Epithelial cell of esophagus (primary cell): ENCODE measurements around the genes CRABP1 and CHRNA5.

DNA sequence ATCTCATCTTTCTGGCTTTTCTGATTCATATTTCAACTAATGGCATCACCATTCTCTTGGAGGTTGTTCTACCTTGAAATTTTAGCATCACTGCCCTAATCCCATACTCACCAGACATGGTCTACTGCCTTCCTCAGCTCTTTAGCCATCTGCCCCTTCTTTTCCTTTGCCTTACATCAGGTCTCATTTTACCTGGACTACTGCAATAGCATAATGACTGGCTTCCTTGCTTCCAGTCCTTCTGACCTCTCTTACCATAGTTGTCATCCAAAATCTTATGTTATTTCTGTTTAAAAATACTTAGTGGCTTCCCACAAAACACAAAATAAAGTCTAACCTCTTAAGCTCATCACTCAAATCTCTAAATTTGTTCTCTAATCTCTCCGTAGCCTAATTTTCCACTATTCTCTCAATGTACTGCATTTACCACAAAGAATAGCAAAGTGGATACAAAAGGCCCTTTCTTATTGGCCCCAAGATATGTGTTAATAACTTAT lies 53.6 kb upstream of the TSPAN3 start:
- RRBS: no CpG with 5 or more reads among the region's 1 CpG

DNA sequence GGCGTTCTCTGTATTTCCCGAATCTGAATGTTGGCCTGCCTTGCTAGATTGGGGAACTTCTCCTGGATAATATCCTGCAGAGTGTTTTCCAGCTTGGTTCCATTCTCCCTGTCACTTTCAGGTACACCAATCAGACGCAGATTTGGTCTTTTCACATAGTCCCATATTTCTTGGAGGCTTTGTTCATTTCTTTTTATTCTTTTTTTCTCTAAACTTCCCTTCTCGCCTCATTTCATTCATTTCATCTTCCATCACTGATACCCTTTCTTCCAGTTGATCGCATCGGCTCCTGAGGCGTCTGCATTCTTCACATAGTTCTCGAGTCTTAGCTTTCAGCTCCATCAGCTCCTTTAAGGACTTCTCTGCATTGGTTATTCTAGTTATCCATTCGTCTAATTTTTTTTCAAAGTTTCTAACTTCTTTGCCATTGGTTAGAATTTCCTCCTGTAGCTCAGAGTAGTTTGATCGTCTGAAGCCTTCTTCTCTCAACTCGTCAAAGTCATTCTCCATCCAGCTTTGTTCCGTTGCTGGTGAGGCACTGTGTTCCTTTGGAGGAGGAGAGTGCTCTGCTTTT lies 84.2 kb upstream of the TSPAN3 start:
- RRBS: no CpG with 5 or more reads among the region's 12 CpGs

DNA sequence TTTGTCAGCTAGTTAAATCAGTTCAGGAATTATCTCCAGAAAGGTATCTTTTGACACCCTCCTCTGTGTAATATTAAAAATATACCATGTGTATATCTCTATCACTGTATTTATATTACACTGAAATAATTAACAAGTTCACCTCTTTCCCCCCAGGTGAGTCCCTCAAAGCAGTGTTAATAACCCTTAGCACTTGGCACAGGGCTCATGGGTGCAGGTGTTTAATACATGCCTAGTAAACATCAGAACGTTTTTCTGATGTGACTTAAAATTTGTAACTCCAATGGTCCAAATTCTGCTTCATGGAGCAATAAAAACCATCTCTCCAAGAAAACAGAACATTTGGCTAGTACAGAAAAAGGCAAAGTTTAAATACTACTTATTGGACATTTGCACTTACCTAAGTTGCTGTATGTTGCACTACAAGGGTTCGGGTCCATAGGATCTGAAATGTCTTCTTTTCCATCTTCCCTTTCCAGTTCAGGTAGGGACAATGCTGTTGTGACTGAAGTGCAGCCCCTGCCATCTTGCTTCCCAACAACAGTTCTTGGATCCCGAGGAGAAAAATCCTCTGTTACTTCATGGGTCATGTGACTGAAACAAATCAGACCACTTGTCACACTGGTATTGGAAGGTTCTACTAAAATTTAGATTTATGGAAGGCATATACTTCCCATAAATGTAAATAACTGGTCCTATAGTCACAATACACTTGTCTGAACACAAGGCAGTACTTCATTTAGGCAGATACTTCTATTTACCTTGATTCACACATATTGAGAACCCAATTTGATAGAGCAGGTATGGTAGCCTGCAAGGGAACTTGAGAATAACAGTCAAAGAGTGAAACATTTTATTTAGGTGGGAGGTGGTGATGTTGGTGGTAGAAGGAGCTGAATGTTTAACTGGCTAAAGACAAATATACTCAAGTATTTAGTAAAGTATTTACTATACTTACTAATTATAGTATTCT lies 87.5 kb upstream of the TSPAN3 start:
- RRBS: no CpG with 5 or more reads among the region's 3 CpGs

DNA sequence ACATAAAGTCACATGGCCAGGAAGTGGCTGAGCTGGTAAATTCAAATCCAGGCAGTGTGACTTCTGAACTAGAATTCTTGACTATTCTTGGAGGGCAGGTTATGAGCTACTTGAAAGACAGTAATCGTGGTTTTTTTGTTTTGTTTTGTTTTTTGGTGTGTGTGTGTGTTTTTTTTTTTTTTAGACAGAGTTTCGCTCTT lies 10.1 kb downstream of the PEAK1 start:
- RRBS: no CpG with 5 or more reads among the region's 2 CpGs

GRCh38 chr15:77497827-77498513 lies 77.3 kb downstream of the HMG20A start:
- RRBS: no CpG with 5 or more reads among the region's 8 CpGs

DNA sequence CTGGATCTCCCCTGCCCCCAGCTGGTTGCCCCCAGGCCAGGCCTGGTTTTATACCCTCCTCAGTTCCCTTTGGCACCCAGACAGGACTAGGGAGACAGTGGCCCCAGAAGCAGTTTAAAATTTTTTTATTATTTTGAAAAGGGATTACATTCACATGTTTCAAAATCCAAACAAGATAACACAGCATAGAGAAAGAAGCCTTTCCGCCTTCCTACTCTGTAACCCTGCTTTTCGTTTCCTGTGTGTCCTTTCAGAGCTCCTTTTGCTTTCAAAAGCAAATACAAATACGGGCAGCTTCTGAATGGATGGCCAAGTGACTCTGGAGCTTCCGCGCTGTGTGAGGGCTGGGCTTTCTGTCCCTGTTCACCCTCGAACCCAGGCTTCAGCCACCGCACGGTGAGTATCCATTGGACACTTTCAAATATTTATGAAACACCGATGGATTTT lies 63.9 kb downstream of the LINGO1 start:
- RRBS: no CpG with 5 or more reads among the region's 9 CpGs

DNA sequence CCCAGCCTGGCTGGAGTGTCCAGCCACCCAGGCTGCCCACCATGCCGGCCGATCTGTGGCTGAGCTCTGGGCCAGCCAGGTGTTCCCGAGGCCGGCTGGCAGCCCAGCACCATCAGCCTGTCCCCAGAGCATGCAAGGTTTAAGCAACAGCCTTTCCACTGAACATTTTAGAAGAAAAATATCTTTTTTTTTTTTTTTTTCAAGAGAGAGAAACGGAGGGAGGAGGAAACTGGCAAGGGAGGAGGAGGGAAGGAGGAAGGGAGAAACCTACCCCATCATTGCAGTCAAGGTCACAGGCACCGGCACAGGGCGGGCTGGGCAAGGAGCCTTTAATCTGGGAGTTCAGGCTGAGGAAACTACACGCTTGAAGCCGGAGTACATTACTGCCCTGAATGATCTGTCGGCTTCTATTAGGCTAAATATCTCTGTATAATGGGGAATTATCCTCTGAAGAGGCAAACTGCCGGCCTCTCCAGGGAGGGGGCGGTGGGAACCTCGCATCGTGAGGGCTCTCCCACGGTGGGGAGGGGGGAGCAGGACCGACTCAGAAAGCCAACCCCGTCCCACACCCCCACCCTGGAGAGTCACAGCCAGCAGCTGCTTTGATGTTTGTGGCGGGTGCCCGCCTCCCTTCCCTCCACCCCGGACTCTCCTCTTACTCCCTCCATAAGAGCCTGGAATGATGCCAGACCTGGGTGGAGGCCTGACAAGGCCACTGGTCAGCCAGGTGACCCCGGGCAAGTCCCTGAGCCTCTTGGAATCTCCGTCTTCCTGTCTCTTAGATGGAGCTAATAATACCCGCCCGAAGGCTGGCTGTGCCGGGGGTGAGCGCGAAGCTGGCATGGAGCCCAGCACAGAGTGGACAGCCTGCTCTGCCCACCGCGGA lies 63.2 kb upstream of the LINGO1 start:
- RRBS: 37% methylated on average over 14 of the region's 29 CpGs

DNA sequence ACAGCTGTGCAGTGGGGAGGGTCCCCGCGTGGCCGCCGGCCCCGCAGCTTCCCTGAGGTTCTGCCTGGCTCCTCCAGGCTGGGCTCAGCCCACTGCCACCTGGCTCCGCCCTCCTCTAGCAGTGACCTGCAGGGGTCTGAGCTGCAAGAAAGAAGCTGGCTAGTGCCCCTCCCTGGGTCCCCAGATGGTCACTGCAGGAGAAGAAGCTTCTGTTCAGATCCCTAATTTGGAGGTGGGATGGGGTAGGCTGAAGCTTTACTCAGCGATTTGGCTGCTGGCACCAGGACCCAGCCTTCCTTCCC lies 90.3 kb downstream of the TBC1D2B start:
- RRBS: no CpG with 5 or more reads among the region's 7 CpGs

DNA sequence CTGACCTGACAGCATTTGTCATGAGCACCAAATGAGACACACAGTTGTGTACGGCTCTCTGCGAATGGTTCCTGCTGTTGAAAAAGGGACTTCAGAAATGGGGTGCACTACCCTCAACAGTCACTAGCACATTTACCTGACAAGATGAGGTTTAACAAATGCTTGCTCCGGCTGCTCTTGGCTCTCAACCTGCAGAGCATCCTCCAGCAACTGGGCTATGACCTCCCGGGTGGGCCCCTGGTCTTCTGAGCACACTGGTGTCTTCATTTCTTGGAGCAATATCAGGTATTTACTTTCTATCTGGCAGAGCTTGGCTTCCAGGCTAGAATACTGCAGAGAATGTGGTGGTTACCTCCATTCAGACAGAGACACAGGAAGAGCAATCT lies 61.1 kb downstream of the TBC1D2B start:
- RRBS: 95% methylated on average over 2 of the region's 4 CpGs

DNA sequence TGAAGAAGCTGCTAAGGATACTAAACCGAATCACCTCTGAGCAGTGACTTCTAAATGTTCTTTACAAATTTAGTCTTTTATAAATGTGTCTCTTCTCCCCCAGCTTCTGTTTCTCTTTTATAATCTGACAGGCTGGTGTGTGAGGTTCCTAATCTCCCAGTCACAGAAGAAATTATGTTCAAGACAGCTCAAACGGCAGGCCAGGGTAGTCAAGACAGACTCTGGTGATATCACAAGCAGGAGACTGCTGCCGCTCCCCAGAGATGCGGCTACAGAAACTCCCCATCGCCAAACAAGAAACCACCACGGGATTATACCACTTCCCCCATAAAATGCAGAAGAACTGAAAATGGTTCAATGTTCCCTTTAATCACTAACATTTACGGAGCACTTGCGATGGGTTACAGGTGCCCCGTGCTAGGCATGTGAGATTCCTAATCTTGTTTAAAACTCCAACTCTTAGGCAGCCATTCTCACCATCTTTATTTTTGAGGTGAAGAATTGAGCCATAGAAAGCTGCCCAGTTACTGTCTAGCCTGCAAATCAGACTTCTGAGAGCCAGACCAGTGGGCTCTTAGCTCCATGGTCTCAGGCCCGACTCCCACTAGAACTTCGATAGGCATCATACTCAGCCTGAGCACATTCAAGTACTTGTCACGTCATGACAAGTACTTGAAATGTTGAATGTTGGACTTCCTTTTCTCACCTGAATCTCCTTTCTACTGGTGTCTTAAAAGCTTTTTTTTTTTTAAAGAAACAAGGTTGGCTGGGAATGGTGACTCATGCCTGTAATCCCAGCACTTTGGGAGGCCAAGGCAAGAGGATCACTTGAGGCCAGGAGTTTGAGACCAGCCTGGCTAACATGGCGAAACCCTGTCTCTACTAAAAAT lies 58.4 kb downstream of the TBC1D2B start:
- RRBS: no CpG with 5 or more reads among the region's 13 CpGs

DNA sequence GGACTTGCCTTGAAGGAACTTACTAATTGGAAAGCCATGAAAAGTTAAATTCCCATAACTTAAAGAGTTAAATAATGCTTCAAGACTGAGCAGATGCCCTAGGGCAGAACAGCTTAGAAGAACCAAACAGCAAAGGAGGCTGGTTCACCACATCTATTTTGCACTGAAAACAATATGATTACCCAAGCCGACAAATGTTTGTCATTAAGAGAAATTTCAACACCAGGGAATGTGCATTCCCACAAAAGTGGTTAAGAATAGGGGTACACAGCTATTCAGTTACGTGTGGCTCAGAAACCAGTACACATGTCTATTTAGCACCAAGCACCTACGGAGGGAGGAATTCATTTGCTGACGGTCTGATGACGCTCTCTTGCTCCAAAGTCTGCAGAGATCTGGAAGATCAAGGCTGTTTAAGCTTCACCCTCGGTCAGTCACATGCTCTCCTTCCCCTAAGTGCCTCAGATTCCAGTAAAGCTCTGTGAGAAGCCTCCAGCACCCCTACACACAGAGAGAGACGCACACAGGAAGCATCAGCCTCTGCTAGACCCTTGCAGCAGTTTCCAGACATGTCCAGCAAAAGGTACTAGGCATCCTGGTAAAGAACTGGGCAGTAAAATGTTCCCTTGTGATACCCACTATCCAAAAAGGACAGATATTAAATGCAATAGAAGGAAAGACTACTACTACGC lies 5.0 kb downstream of the TBC1D2B start:
- RRBS: no CpG with 5 or more reads among the region's 8 CpGs

DNA sequence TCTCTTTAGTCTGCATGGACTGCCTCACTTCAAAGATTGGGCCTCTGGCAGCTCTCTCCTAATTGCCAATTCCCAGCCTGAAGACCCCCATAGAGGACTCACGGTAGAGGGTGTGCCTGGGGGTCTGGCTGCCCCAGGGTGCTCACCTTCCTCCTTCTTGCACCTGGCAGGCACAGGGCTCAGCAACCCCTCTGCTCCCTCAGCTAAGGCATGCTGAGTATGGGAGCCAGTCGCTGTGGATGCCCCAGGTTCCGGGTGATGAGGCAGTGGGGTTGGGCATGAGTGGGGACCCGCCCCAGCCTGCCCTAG lies 21.1 kb downstream of the ACSBG1 start:
- RRBS: no CpG with 5 or more reads among the region's 4 CpGs

DNA sequence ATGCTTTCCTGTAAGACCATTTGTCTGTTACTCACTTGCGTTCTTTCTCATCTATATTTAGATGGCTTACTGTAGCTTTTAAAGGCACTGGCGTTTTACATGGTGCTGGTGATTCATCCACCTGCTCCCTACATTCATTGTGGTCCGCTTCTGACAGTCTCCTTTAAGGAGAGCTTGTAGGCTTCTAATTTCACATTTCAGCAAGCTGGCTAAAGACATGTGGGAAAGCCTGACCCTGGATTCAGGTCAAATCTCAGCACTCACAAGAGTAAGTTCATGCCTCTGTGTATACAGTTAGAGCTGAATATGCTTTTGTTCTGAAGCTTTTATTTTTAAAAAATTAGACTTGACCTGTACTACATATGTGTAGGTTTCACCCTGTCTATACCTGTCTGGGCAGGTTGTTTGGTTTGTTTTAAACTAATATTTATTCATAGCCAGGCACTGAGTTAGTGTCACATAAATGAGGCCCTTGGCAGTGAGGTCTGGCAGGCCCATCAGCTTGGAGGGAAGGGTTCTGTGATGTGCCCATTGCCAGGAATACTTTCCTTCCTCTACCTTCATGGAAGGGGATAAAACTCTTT lies 1.8 kb downstream of the DNAJA4 start:
- RRBS: no CpG with 5 or more reads among the region's 3 CpGs

- RRBS: 75% methylated on average over 2 of the region's 19 CpGs
These were observed 18.0 kb upstream of the CRABP1 start for GRCh38 chr15:78322020-78322753.

GRCh38 chr15:78339992-78340794 lies at the start of gene CRABP1:
Gene CRABP1, plus strand, starts transcription at chr15:78340353.
- RRBS: 4% methylated on average over 6 of the region's 59 CpGs

DNA sequence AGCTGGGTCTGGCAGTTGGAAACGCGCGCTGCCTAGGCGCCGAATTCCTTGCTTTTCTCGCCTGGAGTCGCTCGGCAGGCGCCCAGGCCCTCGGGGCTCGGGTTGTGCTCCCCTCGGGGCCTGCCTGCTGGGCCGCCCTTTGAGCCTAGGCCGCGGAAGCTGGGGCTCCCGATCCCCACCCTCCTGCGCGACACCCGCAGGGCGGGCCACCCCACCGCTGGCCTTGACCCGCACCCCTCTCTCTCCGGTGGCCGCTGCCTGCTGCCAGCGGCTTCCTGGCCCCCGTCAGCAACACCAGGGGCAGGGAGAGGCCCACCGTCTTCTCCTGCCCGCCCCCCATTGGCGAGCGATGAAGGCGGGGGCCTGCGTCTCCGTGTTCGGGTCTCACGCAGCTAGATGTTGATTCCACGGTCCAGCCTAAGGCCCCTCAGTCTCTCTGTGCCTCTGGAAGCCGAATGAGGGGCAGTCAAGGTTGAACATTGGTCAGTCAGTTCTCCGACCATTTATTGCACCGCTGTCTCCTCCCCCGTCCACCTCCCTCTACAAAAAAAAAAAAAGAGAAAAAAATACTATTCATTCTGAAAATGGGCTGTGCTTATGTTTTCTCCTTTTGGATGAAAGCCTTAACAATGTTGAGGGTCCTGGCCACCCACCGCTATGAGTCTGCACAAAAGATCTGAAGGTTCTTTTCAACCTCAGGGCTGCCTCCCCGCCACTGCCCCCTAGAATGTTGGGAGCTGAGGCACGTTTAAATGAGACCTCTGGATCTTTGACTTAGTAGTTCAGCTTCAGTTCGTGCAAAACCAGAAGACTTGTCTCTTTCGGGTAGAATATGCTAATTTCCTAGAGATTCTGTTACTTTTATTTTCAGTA lies 595 bp downstream of the IREB2 start:
- RRBS: no CpG with 5 or more reads among the region's 45 CpGs

DNA sequence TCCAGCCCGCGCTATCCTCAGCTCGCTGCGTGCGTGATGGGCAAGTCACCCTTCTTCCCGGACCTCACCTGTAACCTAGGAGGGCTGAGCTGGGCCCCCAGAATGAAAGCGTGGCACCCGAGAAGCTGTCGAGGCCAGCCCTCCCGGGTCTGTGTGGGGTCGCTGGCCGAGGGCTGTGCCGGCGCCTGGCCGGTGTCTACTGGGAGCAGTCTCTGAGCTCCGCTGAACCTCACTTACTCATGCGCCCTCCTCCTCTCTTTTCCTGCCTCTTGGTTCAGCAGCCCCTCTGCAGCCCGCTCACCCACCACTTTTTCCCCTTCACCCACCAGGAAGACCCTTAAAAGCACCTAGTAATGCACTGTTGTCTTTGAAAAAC lies 405 bp downstream of the HYKK start:
- RRBS: under 1% methylated on average over 8 of the region's 18 CpGs

DNA sequence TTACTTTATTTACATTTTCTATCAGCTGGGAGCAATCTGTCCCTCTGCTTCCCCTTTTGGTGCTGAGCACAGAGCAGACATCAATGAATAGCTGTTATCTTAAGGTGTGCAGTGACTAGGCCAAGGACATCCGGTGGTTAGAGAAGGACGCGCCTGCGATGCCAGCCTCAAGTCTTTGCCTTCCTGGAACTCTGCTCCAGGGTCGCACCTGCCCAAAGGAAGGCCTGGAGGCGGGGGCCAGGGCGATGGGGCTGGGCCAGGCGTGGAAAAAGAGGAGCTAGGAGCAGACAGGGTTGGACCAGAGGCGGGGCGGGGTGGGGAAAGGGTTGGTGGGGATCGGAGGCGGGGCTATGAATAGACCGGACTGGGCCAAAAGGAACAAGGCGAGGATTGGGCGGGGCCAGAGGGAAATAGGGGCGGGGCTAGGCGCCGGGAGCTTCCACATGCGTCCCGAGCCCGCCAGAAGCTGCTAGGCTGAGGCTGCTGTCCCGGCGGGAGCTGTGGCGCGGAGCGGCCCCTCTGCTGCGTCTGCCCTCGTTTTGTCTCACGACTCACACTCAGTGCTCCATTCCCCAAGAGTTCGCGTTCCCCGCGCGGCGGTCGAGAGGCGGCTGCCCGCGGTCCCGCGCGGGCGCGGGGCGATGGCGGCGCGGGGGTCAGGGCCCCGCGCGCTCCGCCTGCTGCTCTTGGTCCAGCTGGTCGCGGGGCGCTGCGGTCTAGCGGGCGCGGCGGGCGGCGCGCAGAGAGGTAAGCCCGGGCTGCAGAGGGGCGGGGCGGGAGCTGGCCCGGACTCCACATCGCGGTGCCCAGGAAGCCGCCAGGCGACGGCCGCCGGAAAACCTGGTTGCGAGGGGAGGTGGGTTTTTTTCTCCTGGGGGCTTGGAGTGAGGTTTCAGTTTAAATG lies at the start of gene CHRNA5:
Gene CHRNA5 (plus strand): TSS at position 442 of the 904 bp plus-strand sequence.
- RRBS: 3% methylated on average over 17 of the region's 75 CpGs

DNA sequence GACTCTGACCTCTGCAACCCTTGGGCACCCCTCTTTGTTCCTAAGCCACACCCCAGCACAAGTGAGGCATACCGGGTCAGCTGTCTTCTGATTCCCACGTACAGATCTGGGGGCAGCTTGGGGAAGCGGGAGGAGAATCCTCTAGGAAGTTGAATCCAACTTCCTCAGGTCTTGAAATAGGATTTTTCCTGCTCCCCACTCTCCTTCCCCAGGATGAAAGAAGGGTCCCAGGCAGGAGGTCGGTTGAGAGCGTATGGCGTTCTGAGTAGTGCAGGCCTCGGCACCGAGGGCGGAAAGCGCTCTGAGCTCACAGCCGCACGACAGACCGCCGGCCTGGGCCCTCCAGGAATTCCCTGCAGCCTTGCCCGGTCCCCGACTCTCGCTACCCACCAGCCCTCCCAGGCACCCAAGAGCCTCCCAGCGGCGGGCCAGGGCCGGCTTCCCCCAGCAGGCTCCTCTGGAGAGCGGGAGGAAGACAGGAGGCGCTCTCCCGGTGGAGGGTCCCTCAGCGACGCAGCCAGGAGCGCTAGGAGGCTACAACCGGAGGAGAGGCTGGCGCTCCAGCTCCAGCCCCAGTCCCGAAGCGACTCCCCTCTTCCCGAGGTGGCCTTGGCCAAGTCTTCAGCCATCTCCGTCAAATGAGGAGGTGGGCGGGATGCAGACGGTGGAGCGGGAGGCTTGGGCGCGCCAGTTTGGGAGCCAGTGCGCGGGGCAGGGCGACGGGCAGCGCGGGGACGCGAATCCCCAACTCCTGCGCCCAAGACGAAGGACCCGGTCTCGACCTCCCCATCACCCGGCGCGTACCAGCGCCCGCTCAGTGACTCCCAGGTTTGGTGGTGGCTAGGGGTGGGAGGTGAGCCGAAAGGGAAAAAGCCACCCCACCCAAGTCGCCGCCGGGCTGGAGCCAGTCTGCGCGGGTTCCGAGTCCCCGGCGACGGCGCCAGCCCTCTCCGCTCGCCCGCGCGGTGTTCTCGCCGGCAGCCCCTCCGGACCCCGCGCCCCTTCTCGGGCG lies 825 bp downstream of the CHRNA3 start:
- RRBS: 3% methylated on average over 32 of the region's 77 CpGs